UCH-1 (cell line): ENCODE results near the gene FARP2.

GRCh38 chr2:241053299-241054404, 48.4 kb downstream of the MTERF4 start:
- RRBS = no CpG with 5 or more reads among the region's 12 CpGs

GRCh38 chr2:241112023-241113343, 10.4 kb upstream of the MTERF4 start:
- RRBS = no CpG with 5 or more reads among the region's 33 CpGs

GRCh38 chr2:241114693-241115604, 12.9 kb upstream of the MTERF4 start:
- RRBS = no CpG with 5 or more reads among the region's 18 CpGs

GRCh38 chr2:241161981-241162341, 11.7 kb downstream of the PPP1R7 start:
- RRBS = no CpG with 5 or more reads among the region's 2 CpGs

- RRBS = no CpG with 5 or more reads among the region's 10 CpGs
These were observed 61.3 kb downstream of the ANO7 start for GRCh38 chr2:241249799-241250126.

DNA sequence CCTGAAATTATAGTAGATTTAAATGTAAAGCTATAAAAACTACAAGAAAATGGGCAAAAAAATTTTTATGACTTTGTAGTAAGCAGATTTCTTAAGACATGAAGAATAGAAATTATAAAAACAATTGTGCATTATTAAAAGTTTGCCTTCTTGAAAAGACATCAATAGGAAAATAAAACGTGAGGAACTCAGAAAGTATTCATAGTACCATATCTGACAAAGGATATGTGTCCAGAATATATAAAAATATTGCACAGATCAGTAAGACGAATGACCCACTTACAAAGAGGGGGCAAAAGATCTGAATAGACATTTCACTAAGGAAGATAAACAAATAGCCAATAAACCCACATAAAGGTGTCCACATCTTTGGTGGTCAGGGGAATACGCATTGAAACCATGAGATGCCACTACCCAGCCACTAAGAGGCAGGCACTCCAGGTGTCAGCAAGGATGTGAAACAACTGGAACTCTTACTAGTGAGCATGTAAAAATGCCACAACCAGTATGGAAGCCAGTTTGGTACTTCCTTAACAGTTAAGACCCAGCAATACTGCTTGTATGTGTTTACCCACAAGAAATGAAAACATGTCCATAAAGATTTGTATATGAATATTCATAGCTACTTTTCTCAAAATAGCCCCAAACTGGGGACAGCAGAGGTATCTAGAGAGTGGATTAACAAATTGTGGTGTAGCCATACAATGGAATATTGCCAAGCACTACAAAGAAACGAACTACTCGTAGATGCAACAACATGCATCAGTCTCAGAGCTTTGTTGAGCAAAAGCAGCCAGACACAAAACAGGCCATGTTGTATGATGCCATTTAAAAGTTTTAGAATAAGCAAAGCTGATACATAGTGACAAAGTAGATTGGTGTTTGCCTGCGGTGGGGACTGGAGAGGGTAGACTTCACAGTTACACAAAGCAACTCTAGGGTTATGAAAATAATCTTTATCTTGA, 16.6 kb downstream of the SEPTIN2 start:
- RRBS = no CpG with 5 or more reads among the region's 6 CpGs

DNA sequence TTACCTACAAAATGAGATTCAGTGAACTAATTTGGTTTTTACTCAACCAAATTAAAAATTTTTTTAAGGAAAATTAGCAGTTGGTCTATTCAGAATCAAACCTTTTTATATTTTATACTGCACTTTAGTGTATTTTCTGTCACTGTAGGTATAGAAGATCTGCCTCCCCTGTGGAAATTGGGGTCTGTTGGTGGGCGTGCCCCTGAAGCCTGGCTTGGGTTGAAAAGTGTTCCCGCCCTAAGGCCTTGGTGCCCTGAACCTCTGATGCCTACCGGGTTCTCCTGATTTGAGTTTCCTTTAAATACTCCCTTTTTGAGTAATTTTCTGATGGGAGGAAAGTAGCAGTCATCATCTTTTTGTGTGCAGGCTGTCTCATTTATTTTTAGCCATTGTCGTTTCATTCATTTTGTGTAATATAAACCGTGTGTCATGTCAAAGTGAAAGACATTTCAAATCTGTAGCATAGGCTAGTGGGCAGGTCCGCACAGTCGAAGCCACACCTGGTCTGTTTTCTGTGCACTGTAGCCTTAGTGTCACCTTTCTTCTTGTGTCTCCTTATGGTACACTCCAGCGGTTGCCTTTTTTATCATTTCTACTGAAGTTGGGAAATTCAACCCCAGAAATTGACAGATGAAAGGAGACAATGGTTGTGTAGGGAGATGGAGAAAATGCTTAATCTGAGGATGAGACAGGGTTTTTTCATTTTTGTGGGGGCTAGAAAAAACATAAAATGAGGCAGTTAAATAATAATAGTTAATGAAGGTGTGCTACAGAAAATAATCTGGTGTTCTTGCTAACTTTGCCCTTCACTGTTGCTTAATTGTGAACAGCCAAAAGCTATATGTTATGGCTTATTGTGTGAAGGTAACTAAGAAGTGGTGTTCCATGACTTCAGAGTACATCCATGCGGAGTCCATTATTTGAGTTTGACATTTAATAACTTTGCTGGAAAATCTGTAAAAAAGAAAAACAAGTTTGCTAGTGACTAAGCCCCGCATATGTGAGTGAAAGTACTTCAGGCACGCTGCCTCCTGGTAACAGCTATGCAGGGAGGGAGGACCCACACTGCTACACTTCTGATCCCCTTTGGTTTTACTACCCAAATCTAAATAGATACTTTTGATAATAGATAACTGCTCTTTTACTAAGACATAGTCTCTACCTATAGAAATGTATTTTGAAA, 2.9 kb upstream of the FARP2 start:
- RRBS = no CpG with 5 or more reads among the region's 11 CpGs

DNA sequence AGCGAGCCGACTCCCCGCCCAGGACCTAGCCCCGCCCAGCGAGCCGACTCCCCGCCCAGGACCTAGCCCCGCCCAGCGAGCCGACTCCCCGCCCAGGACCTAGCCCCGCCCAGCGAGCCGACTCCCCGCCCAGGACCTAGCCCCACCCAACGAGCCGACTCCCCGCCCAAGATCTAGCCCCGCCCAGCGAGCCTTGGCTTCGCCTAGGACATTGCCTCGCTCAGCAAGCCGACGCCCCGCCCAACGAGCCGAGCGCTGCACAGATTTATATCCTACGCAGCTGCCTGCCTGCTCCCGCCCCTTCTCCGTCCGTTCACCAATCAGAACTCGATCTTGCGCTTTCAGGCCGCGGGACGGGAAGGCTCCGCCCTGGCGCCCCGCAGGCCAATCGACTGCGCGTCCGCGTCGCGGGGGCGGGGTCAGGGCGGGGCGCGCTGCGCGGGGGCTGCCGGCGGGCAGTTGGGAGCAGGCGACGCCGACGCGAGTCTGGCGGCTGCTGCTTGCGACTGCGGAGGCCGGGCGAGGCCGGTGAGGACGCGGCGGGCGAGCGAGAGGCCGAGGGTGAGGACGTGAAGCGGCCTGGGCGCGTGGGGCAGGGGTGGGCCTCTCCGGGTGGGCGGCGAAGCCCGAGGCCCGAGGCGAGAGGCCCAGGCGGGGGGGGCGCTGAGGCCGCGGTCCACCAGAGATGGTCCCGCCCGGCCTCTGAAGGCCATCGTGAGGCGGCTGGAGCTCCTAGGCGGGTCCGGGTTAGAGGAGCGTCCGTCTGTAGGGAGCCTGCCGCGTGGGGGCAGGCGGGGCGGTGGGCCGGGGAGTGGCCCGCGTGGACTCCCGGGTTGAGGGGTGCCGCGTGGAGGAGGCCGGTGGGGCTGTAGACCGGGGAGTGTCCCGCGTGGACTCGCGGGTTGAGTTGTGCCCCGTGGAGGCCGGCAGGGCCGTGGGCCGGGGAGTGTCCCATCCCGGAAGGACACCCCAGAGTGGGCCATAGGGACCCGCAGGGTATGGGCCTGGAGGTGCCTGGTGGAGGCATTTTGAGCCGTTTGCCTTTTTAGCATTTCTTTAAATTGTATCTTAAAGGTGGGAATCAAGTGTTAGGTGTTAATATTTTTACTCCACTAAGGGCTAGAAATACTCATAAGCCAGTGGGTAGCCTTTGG, at the start of gene FARP2:
Gene FARP2 (plus strand): TSS at position 458 of the 1,154 bp plus-strand sequence.
- RRBS = 3% methylated on average over 49 of the region's 117 CpGs

GRCh38 chr2:241382660-241383849, 27.0 kb downstream of the FARP2 start:
- RRBS = no CpG with 5 or more reads among the region's 17 CpGs

DNA sequence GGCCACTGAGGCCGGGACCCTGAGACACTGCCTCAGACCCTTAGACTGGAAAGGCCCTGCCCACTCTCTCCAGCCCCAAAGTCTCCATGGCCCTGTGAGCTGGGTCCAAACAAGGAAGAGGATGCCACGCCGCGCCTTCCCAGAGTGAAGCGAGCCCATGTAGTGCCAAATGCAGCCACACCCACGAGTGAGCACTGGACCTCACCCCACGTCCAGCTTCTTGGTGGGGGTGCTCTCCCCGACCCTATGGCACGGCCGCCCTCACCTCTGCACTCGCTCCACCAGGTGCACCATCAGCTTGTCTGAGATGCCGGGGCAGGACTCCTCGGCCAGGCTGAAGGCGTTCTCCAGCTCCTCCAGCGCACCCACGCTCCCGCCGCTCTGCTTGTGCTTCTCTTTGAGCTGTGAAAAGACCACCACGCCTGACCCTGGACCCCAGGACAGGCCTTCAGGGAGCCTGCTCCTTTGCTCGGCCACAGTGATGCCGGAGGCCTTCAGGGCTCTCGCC, 12.2 kb downstream of the STK25 start:
- RRBS = 84% methylated on average over 3 of the region's 22 CpGs

DNA sequence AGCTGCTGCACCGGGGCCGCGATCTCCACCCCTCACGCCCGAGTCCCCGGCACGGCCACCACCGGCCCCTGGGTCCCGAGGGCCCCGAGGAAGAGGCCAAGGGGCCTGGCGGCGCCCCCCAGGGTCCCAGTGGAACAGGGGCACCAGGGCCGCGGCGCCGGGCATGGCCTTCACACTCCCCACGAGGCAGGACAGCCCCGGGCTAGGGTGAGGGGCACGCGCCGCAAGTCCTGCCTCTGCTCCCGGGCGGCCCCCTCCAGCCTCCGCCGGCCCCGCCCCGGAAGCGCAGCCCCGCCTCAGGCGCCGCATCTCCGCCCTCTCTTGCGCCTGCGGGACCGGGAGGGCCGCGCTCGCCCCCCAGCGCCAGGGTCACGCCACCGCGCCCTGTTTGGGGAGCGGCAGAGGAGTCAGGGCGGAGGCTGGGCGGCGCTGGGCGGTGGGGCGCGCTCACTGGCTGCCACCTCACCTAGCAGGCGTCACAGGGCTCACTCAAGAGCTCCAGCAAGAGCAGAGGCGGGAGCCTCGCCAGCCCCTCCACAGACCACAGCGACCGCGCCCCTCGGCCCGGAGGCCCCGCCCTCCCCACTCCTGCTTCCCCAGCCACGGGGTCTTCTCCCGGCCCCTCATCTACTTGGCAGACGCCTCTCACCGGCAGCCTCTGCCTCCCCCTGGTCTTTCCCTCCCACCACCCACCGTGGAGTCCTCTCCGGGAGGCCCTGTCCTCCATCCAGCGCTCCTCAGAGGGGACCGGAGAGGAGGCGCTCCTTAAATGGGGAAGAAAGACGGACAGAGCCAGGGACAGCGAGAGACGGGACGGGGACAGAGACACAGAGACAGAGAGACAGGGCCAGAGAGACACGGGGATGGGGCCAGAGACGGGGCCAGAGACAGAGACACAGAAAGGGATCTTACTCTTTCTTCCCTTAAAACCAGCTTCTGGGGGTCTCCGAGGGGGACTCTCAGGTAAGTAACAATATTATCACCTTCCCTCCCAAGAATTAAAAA, 26.7 kb downstream of the THAP4 start:
- RRBS = 36% methylated on average over 30 of the region's 74 CpGs

DNA sequence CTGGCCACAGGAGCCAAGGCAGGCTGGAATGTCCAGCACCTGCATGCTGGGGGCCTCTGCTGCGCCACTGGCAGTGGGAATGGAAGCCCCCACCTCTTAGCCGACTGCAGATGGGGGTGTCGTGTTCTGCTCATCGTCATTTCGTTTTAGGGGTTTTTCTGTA, 16.2 kb downstream of the DTYMK start:
- RRBS = no CpG with 5 or more reads among the region's 5 CpGs

- RRBS = no CpG with 5 or more reads among the region's 28 CpGs
These were observed 5.9 kb upstream of the D2HGDH start for GRCh38 chr2:241728415-241729103.

GRCh38 chr2:241734372-241734535, 176 bp upstream of the D2HGDH start:
- RRBS = 6% methylated on average over 3 of the region's 19 CpGs

DNA sequence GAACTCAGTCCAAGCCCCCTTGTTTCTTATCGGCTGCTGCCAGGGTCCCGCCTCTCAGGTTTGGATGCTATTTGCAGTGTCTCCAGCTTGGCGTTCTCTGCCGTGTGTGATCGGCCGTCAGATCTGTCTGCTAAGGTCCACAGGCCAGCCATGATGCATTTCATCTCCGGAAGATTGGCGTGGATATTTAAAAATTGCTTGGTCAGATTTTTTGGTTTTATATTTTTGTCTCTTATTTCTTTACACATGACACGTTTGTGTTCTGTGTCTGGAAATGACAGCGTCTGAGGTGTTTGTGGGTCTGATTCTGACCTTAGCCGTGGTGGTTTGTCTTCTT, 14.1 kb upstream of the GAL3ST2 start:
- RRBS = no CpG with 5 or more reads among the region's 11 CpGs

DNA sequence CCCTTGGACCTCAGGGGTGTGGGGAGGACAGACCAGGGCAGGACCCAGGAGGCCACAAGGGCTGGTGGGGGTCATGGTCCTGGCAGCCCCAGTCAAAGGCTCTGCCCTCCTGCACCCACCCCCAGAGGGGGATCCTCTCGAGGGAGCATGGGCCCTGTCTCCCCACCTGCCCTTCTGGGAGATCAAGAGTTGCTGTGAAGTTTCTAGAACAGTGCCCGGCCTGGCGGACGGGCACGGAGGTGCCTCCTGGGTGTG, 3.0 kb upstream of the GAL3ST2 start:
- RRBS = 77% methylated on average over 4 of the region's 5 CpGs

DNA sequence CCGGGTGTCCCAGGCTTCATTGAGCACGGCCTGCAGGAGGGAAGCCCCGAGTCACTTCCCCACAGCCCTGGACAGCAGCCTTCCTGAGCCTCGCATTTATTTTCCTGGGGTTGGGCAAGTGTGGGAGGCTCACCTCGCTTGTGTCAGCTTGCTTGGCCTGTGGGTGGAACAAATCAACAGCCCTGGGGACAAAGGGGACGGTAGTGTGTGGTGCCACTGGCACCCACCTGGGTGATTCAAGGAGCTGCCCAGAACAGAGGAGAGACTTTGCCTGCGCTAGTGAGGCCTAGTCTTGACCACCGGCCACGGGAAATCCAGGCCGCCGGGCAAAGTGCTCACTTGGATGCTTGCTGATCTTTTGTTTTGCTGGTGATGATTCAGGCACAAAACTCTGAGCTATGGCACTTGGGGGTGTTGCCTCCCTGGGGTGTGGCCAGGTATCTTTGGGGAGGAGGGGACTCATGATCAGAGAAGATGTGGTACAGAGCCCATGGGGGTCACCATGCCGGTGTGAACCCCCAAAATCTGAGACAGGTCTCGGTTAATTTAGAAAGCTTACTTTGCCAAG, 1.5 kb downstream of the GAL3ST2 start:
- RRBS = no CpG with 5 or more reads among the region's 13 CpGs

- RRBS = 57% methylated on average over 5 of the region's 11 CpGs
These were observed 1.0 kb upstream of the NEU4 start for GRCh38 chr2:241807997-241808381.

GRCh38 chr2:241842630-241843528, 15.8 kb downstream of the PDCD1 start:
- RRBS = 72% methylated on average over 3 of the region's 40 CpGs

- RRBS = no CpG with 5 or more reads among the region's 1 CpG
These were observed 28.3 kb upstream of the FAM240C start for GRCh38 chr2:241928593-241929002.